Natural killer cell (primary cell): ENCODE measurements around the gene TMEM119.

DNA sequence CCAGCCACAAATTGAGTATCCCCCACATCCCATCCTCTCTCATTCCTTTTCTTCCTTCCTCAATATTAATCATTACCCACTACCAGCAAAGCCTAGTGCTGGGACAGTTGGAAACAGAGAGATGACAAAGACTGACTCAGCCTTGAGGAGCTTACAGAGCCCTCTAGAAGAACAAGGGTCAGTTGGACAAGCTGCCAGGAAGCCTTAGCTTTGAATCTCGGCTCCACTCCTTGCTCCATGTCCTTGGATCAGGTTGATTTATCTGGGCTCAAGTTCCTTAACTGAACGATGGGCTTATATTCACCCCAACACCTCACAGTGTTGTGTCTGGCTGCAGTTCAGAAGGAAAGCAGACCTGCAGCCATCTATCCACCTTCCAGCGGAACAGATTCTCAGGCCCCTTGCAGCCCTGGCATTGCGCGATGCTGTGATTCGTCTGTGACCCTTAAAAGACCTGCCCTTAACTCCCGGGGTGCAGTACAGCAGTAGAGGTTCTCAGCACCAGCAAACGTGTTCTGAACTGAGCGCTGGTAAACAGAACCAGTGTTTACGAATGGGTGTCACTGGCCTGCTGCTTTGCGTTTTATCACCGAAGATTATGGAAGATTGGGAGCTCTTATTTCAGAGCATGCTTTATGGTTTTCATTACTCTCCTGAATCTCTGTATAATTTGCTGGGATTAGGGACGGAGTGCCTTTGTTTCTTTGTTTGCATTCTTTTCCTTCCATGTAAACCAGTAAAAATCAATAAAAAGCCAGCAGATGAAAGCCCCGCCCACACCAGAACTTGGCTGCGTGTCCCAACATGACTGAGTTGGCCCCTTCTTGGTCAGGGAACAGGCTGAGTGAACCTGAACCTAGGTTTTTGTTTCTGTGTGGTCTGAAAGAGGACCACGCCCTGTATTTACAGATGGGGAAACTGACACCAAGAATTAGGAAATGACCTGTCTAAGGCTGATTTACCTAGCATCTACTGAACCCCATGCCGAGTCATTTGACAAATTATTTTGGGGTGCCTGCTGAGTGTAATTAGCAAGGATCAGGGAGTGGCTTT is 61.7 kb downstream of the ABTB3 start:
- PRO-cap, result no peak

DNA sequence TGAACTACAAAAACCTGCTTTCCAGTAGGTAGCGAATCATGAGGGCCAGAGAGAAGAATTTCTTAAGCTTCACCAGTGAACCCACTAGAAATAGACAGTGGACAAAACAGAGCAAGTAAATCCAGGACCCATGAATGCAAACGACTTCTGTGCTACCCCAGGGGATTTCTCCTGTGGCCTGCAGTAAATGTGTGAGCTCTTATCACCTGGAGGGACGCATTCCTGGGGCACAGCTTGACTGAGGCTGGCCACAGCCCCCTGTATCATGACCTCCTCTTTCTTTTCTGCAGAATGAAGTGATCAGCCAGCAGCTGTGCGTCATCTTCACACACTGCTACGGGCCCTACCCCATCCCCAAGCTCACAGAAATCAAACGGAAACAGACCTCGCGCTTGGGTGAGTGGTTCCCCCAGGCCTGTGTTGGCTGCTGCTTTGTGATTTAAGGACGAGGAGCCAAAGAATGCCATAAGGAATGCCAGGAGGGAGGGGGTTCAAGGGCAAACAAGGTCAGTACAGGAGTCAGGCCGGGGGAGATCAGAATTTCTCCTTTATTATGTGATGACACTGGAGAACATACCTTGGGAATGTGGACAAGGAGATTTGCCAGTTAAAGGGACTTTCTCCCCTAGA is 50.5 kb upstream of the PWP1 start:
- PRO-cap, result no peak

- PRO-cap, result no peak
Observed at GRCh38 chr12:107843257-107843654, 68.8 kb downstream of the ASCL4 start.

GRCh38 chr12:107843655-107844897 is 69.6 kb downstream of the ASCL4 start:
- PRO-cap, result no peak

- PRO-cap, result no peak
Observed at GRCh38 chr12:108112085-108112677, 16.9 kb upstream of the WSCD2 start.

DNA sequence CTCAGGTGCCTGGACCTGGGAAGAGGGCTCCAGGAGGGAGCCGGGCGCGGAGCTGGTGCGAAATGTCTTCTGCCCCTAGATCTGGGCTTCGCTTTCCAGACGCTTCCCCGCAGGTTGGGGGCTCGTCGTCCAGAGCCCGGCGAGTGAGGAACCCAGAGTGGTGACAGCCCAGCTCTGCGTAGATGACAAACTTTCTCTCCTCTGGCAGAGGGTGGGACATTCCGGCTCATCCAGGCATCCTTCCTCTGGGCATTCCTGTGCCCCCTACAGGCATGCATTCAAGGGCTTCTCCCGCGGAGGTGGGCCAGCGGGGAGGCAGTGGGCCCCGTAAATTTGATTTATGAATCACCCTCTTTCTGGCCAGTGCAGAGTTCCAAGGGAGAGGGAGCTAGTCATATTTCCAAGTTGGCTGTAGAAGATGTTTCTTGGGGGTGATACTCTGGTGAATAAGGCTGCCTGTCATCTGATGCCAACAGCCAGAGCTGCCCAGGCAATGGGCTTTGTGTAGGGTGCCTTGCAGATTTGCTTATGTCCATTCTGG is 916 bp downstream of the WSCD2 start:
- PRO-cap, result no peak

DNA sequence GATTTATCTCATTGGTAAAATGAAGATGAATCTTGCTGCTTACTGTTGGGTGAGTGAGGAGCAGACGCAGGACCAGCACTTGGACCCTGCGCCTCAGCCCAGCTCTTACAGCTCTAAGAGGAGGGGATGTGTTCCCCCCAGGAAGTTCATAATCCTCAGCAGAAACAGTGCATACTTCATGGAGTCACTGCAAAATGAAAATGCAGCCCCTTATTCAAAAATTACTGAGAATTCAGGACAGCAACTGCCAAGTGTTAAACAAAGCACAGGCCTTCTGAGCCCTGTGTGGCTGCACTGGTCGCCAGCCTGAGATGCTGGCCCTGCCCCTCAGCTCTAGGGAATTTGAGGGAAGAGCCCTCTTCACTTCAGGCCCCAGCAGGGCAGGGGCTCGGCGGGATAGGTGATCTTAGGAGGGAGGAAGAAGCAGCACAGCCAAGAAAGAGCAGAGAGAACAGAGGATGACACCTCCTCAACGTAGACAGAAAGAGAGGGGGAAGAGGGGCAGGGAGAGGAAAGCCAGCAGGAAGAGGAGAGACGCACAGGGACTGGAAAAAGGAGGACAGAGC is 23.1 kb downstream of the CMKLR1 start:
- PRO-cap, result no peak

- PRO-cap, result unidirectional peak, minus-strand start at chr12:108332822
Observed at GRCh38 chr12:108332553-108333220, 6.4 kb downstream of the CMKLR1 start.

DNA sequence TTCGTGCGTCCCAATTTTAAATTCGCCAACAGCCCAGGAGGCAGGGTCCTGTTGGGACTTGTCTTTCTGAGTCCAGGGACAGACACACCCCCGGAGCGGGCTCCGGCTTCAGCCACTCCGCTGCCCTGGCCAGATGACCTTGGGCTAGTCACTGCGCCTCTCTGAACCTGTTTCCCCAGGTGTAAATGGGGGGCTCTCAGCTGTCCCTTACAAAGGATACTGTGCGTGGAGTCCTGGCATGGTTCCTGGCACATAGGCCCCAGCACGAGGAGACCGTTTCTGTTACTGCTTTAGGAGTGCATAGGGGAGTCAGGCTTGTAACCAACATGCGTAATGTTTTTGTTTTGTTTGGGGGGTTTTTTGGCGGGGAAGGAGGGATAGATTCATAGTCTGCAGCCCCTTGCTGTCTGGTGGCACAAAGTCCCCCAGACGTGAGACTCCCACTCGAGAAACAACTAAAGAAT is 595 bp downstream of the ISCU start:
- PRO-cap, result no peak

GRCh38 chr12:108565191-108565516 is 2.8 kb downstream of the ISCU start:
- PRO-cap, result no peak

- PRO-cap, result no peak
Observed at GRCh38 chr12:108597877-108598449, at the start of gene TMEM119. TMEM119 (minus strand) TSS chr12:108598084.

- PRO-cap, result bidirectional peak, plus-strand start at chr12:108617589, minus-strand start at chr12:108617435
Observed at GRCh38 chr12:108616799-108617826, 16.6 kb downstream of the SELPLG start.

- PRO-cap, result no peak
Observed at GRCh38 chr12:108648193-108649152, 14.8 kb upstream of the SELPLG start.

- PRO-cap, result no peak
Observed at GRCh38 chr12:108690697-108691328, 40.5 kb downstream of the CORO1C start.

DNA sequence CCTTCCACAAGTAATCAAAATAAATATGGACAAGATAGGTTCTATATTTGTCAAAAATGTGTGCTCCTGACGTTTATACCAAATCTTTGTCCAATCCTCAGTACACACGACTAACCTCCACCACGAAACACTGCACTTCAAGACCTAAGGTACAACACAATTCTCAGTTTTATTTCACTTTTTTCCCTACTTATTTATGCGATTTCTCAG is 2.0 kb downstream of the CORO1C start:
- PRO-cap, result no peak

- PRO-cap, result no peak
Observed at GRCh38 chr12:108797627-108798019, 59.8 kb downstream of the SSH1 start.

GRCh38 chr12:108832549-108833778 is 24.4 kb downstream of the SSH1 start:
- PRO-cap, result no peak

DNA sequence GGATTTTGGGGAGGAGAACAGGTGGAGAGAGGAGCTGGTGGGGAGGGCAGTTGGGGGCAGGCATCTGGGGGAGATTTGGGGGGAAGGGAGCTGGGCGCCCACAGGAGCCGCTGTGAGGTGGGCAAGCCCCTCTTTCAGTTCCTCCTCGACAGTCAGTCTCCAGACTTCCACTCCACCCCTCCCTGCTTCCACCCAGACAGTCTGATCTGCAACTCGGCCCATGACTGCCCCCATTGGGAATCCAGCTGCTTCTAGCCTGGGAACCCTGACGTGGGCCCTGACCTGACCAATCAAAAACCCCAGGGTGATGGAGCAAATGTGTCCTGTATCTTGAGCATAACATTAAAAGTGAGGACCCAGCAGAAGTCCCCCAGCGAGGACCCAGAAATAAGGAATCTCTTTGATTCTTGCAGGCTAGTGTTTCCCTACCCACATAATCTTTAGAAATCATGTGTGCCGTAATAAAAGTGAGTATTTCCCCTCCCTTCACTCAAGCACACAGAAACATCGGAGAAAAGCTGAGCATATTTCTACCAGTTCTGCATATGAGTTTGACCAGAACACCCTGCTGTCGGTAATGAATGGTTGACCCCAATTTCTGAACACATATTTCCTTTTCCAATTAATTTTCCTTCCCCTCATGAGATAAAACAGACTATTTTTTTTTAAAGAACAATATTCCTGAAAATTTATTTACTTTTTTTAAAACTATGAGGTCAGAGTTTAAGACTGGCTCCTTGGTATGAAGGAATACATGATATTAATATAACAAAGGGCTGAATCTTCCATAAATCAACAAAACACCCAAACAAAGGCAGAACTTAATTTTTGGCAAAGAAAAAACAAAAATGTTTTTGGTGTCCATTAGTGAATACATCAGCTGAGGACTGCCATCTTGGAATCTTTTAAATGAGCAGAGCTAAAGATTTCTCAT is 6.3 kb downstream of the SSH1 start:
- PRO-cap, result no peak

- PRO-cap, result bidirectional peak, plus-strand start at chr12:109053293, minus-strand start at chr12:109053210
Observed at GRCh38 chr12:109052727-109053469, 522 bp downstream of the USP30 start.

- PRO-cap, result no peak
Observed at GRCh38 chr12:109092434-109093112, 699 bp downstream of the ALKBH2 start.